ENCODE measurements around a stretch of chr22.

DNA sequence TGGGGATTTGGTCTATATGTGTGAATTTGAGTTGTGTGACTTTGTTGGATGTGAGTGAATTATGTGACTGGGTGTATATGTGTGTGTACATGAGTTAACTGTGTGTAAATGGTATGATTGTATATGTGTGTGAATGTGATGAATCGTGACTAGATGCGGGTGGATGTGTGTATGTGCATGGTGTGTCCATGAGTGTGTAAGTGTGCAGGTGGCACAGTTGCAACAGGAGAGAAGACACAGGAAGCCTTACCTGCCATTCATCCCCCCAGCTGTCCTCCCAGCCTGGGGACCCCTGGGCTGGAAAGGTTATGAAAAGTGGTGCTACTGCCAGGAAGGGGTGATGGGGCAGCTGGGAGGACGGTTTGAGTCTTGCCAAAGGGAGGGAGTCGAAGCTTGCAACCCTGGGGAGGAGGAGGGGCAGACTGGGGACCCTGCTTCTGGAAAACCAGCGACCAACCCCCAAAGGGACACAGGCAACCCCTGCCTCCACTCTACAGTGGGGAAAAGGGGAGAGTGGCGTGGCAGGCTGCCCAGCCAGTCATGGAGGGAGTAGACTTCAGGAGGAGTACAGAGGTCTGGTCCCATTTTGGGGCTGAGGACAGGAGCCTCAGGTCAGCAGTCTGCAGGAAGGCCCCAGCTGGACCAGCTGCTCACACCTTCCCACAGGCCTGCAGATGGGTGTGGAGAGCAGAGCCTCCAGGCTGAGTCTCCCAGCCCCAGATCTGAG, 3.5 kb downstream of the DDT start:
- RRBS: no CpG with 5 or more reads among the region's 6 CpGs

DNA sequence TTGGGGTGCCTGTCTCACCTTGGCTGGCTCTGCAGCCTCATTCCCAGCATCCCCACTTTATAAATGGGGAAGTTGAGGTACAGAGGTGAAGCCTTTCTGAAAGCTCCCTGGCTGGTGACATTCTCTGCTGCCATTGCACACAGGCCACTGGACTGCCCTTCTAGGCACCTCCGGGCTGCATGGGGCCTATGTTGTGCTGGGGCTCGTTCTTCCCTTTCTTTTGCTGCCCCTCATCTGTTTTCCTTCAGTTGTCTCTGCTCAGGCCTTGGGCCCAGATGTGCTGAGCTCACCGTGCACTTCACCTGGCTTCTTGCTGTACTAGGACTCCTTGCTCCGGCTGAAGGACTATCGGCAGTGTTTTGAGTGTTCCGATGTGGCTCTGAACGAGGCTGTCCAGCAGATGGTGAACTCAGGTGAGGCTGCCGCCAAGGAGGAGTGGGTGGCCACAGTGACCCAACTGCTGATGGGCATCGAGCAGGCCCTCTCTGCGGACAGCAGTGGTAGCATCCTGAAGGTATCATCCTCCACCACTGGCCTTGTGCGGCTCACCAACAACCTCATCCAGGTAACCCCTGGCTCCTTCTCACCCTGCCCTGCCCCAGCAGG, 59.5 kb downstream of the CABIN1 start:
- RRBS: no CpG with 5 or more reads among the region's 11 CpGs

DNA sequence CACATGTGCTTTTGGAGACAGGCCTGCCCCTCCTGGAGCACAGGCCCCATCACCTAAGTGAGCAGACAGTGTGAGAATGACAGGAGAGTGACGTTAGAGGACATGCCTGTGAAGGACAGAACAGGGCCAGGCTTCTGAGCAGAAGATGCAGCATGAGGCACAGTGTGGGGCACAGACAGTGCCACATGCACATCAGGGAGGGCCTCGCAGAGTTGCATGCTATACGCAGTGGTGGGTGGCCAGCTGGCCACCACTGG, 36.5 kb upstream of the SUSD2 start:
- RRBS: no CpG with 5 or more reads among the region's 3 CpGs

- RRBS: no CpG with 5 or more reads among the region's 4 CpGs
Measured at GRCh38 chr22:24146089-24146631, 35.1 kb upstream of the SUSD2 start.

- RRBS: no CpG with 5 or more reads among the region's 13 CpGs
Measured at GRCh38 chr22:24157844-24158484, 23.3 kb upstream of the SUSD2 start.

- RRBS: no CpG with 5 or more reads among the region's 15 CpGs
Measured at GRCh38 chr22:24177857-24178493, 3.3 kb upstream of the SUSD2 start.

- RRBS: no CpG with 5 or more reads among the region's 16 CpGs
Measured at GRCh38 chr22:24246136-24246781, 1.4 kb upstream of the GGT5 start.

DNA sequence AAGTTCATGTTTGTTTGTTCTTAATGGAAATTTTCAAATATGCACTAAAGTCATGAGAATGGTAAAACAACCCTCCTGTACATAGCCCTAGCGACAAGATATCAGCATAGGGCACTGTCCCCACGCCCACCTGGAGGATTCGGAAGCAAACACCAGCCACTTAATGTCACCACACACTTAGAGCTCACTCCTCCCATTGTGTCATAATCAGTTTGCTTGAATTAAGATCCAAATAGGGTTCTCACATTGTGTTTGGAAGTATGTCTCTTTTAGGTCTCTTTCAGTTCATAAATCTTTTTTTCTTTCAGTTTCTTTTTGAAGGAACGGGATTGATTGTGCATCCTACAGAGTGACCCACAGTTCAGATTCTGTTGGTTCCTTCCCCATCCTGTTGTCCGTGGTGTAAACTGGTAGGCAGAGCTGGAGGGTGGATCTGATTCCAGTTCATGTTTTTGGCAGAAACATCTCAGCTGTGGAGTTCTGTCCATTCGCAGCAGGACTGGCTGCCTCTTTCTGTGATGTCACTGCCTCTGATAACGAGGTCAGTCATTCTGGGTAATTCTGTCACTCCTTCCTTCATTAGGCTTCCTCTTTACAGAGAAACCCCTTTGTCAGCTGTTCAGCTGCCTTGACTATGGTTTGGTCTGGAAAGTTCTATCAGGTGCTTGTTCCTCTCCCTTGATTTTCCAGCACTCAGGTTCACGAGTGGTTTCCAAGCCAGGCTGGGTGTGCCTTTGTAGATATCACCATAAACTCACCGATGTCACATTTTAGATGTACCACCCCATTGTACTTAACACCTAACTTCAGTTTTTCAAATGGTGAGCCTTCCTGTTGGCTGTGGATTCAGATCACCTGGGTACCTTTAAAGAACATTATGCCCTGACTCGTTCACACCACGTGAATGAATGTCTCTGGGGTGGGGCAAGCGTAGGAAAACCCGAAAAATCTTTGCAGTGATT, 26.2 kb upstream of the ADORA2A start:
- RRBS: no CpG with 5 or more reads among the region's 13 CpGs

- RRBS: 80% methylated on average over 1 of the region's 23 CpGs
Measured at GRCh38 chr22:24424962-24425455, 2.4 kb upstream of the ADORA2A start.

GRCh38 chr22:24433927-24435022, 6.9 kb downstream of the ADORA2A start:
- RRBS: no CpG with 5 or more reads among the region's 18 CpGs

DNA sequence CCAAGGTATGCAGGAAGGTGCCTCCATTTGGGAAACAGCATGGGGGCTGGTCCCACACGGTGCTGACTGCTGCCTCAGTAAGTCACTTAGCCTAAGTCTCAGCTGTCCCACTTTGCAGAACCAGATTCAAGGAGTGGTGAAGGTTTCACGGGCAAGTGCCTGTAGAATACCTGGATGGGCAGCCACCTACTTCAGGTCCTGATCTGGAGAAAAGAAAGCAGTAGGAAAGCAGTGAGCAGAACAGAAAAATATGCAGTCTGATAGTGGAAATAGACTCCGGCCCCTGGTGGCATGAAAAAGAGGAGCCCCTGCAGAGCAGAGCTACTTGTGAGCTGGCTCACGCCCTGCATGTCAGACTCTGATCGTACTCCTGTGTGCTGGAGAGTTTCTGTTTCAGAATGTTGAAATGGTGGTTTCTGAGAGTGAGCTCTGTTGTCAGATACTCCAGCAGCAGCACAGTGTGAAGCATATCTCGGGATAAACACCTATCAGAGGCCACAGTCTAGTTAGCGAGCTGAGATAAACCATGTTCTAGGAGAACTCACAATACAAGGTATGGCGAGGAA, 33.3 kb downstream of the ADORA2A start:
- RRBS: no CpG with 5 or more reads among the region's 8 CpGs

- RRBS: no CpG with 5 or more reads among the region's 4 CpGs
Measured at GRCh38 chr22:24482340-24483097, 12.6 kb upstream of the UPB1 start.

GRCh38 chr22:24494053-24494828, 891 bp upstream of the UPB1 start:
- RRBS: 28% methylated on average over 30 of the region's 53 CpGs

- RRBS: 71% methylated on average over 2 of the region's 15 CpGs
Measured at GRCh38 chr22:24594109-24594946, 1.5 kb upstream of the LRRC75B start.

DNA sequence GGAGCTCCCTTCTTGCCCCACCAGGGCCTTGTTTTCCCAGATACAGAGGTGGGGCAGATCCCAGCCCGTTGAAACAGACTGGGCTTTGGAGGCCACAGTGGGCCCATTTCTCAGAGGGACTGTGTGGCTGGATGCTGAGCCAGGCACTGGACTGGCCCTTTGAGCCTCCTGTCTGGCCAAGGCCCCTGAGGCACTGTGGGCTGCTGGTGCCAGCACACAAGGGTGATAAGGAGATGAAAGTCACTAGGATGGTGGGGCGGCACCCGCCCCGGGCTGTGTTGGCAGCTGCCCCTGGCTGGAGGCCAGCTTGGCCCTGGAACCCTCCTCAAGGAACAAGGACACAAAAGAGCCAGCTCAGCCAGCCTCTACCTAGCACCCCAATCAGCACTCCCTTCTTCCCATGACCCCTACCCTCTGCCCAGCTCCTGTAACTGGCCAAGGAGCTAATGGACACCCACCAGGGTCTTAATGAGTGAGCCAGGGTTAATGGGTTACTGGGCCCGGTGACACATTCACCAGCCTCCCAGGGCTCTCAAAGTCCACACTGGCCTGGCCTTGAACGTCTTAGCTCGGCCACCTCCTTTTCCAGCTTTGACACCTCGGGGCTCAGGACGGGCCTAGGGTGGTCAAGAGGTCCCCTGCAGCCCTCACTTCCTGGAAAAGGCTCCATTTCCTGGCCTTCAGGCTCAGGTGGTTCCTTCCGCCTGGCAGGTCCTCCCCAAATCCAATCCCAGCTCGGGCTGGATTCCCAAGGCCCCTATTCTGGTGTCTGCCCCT, 1.3 kb upstream of the GGT1 start:
- RRBS: no CpG with 5 or more reads among the region's 11 CpGs

GRCh38 chr22:24707086-24707861, 67.2 kb downstream of the PIWIL3 start:
- RRBS: no CpG with 5 or more reads among the region's 15 CpGs

- RRBS: no CpG with 5 or more reads among the region's 9 CpGs
Measured at GRCh38 chr22:24728819-24729434, 45.6 kb downstream of the PIWIL3 start.

DNA sequence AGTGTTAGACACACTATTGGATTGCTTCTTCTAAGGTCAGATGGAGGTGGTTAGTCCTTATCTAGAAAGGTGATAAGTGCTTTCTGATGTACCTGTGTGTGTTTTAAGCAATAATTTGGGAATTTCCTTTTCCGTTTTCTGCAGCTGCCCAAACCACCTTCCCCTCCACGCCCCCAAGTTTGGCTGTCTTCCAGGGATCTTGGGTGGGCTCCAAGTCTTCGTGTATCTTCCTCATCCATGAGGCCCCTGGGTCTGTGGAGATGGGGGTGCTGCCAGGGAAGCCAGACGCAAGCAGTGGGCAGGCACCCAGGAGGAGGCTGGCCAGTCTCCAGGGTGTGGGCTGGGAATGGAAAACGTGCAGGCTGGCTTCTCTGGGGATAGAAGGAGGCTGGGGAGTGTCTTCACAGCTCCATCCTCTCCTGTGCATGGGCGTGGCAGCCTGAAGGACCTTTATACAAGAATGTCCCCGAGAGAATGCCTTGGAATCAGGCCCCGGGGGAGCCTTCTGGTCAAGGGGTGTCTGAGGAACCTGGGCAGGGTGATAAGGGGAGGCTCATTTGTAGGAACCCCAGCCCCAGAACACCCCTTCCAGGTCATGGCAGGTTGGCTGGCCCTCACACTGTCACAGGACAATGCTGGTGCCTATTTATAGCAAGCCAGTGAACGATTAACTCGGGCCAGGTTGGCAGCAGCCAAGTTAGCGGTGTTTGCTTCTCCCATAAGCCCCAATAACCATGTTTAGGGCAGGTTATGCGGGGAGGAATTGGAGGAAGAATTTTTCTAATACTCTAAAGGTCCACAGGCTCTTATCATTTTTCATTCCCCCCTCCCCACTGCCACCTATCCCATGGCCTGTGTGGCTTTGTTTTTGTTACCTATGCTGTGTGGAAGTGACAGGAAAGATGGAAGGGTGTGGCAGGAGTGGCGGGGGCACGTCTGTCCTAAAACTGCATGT, 14.0 kb downstream of the SGSM1 start:
- RRBS: no CpG with 5 or more reads among the region's 14 CpGs

DNA sequence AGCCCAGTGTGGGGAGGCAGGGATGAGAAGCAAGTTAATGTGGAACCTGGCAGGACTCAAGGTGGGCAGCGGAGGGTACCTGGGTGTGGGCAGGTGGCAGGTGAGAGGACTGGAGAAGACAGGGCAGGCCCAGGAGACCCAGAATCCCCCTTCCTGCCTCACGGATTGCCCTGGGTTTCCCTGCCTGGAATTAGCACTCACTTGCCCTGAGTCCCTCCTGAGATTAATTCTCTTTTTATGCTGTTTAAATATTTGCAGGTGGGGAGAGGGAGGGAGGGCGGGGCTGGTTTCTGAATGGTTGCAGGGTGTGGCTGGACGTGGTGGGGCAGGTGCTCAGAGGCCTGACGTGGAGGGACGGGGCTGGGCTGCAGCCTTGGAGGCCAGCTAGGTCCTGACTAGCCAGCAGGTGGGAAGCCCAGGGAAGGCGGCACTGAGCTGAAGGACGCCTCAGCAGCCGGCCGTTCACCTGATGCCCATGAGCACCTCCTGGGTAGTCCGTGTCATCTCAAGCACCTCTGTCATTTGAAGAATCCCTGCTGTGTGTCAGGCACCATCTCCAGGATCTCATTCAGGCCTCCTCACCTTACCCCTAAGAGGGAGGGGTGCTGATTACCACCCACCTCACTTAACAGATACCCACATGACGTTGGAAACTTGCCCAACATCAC, 21.2 kb downstream of the SGSM1 start:
- RRBS: no CpG with 5 or more reads among the region's 12 CpGs

GRCh38 chr22:24894973-24895327, 51.5 kb downstream of the LHFPL7 start:
- RRBS: no CpG with 5 or more reads among the region's 6 CpGs

Data from hTERT-HM (cell line).